ENCODE measurements around a stretch of chr10.

DNA sequence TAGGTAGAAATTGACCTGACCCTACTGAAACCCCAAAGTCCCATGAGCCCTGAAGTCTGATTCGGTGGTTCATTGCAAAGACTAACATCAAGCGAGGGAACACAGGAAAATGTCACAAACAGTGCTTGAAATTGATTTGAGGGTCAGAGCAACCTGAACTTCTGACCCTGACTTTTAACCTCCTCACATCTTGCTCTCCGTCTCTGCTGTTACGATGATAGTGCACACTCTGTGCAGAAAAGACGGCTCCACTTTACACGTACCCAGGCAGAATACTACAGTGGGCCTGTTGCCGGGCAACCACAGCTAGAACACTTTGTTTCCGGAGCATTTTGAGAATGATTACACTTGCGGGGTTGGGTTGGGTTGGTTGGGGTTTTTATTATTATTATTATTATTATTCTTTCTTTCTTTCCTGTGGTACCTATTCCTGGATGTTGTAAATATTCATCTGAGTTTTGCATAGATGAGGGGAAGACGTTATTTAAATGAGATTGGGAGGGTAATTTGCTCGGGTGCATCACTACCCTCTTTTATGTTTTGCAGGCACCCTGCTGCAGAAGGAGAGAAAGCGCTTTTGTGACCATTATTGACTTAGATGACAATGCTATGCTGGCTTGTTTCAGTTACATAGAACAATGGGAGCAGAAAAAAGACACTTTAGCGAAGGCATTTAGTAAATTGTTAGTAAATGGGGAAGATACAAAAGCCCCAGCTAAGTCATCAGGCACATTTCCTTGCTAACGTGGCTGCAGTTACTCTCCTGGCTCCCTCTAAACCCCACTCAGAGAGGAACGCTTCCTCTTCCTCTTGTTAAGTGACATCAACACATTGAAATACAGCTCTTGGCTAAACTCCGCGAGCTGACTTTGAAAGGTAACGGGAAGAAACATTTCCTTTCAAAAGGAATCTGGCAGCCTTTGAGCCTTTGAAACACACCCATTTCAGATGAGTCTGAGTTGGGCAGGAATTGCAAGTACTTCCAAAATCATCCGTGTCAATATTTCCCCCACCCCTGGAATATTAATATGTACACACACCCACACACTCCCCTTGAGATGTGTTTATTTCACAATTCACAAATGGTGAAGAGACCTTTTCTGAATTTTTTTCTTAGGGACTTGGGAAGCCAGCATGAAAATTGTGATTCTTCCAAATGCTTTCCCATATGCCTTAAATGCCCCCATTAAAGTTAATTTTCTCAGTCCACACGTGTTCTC is 438.4 kb upstream of the NRP1 start:
- PRO-cap, result bidirectional peak, plus-strand start at position 505 of the sequence, minus-strand start at position 233 of the sequence; unidirectional peak, minus-strand start at position 786 of the sequence
- RAMPAGE, long total RNA, result no peak

DNA sequence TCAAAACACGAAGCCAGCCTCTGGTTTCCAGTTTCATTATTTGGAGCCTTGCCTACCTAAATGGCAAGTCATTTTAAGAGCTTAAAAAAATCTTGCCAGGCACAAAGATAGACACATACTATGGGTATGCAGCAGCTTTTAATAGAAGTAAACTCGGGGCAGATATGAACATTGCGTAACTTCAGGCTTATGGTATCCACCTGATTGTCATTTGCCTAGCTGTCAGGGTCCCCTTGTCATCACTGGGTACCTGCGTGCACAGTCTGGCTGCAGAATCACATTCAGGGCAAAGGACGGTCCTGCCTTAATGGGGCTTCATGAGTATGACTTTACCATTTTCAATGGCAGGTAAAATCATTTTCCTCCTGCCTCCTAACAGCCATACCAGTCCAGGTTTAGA is 466.1 kb upstream of the NRP1 start:
- PRO-cap, result no peak
- RAMPAGE, long total RNA, result no peak

- PRO-cap, result no peak
- RAMPAGE, long total RNA, result no peak
Measured at GRCh38 chr10:34078529-34079602, 736.2 kb downstream of the PARD3 start.

DNA sequence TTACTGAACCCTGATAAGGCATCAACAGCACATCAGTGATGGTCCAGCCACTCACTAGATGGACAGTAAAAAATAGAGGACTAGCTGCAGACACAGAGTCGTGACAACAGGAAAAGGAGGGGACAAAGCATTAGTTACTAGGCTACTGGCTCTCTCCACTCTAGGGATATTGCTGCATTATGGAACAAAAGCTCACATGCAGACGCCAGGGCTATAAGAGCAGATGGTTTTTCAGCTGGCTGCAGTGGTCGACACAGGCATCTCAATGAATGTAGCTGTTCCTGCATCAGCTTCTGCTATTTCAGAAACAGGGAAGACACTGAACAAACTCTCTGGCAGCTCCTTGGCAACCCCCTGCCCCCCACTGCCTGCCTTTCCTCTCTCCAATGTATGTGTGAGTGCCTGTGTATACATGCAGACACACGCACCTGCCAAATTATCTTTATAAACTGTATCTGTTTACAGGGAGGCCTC is 614.5 kb downstream of the PARD3 start:
- PRO-cap, result no peak
- RAMPAGE, long total RNA, result no peak

- PRO-cap, result no peak
- RAMPAGE, long total RNA, result no peak
Measured at GRCh38 chr10:34233144-34234068, 581.7 kb downstream of the PARD3 start.

- PRO-cap, result no peak
- RAMPAGE, long total RNA, result no peak
Measured at GRCh38 chr10:34538443-34538902, 276.6 kb downstream of the PARD3 start.

- PRO-cap, result no peak
- RAMPAGE, long total RNA, result no peak
Measured at GRCh38 chr10:34643151-34643481, 172.0 kb downstream of the PARD3 start.

DNA sequence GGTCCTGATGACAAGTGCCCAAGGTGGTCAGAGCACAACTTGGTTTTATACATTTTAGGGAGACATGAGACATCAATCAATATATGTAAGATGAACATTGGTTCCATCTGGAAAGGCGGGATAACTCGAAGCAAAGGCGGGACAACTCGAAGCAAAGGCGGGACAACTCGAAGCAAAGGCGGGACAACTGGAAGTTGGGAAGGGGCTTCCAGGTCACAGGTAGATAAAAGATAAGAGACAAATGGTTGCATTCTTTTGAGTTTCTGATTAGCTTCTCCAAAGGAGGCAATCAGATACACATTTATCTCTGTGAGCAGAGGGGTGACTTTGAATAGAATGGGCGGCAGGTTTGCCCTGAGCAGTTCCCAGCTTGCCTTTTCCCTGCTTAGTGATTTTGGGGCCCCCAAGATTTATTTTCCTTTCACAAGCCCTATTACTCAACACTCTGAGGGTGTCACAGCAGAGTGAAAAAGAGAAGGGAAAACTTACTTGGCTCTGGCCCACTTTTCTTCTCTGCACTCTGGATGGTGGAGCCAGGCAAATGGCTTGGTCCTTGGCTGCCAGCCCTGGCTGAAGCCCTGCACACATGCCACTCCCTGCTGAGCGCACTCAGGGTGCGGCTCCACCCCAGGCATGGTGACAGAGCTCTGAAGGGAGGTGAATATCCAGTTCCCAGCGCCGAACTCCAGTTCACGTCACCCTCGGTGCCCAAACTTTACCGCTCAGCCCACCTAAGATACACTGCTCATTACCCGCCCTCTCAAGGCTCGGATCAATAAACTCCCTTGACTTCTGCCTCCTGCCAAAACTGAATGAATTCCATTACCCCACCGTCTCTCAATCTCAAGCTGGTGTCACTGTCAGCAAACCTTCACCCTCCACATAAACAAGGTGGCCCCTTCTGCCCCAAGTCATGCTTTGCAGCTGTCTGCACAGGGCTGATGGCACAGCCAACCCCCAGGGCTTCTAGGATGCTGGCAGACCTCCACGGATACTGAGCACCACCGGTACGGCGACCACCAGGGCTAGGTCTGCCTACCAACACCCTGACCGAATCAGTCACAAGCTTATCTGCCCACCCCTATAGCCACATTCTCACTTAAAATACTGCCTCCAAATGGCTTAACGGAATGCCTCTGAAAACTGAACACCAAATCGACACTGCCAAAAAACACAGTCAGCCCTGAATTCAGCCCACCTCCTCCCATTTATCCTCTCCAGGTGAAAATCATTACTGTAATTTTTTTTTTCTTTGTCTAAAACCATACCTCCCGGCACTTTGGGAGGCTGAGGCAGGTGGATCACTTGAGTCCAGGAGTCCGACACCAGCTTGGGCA is 46.4 kb downstream of the PARD3 start:
- PRO-cap, result no peak
- RAMPAGE, long total RNA, result no peak

DNA sequence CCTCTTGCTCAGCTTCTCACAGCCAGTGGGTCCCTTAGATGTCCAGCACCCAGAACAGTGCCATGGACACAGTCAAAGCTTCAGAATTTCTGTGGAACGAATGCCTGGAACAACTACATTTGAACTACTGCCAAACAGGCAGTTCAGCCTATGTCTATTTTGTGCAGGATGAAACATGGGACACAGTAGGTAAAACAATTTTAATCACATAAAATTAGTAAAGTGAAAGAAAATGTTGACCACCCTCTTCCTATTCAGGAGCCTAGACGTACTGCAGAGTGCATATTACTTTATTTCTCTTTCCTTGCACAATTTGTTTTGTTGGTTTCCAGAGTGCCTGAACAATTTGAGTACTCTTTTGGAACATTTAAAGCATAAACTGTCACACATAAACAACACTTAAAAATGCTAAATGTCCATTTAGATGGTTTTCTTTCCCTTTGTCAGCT is 2.1 kb downstream of the PARD3 start:
- PRO-cap, result no peak
- RAMPAGE, long total RNA, result no peak

DNA sequence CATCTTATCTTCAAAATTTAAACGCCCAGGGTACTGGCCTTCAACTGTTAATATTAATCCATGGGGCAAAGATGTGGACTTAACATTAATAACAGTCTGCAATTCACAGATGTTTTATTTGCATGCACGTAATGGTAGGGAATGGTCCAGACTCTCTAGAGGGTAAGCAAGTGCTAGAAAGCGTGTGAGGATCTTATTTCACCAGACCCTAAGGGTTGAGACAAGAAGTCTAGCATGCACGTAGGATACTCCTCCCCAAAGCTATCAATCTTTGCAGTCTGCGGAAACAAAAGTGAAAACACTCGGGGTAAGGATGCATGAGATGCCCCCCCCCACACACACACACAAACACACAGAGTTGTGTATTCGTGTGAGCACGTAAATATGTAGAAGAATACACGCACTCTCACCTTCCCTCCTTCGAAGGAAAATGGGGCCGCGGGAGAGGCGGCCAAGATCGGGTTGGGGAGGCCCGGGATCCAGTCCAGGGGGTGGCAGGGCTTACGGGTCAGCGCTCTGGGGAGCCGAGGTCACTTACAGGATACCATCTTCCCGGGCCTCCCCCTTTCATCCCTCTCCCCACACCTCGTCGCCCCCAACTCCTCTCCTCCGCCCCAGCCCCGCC is 543 bp downstream of the CUL2 start:
- PRO-cap, result no peak
- RAMPAGE, long total RNA, result no peak

GRCh38 chr10:35407467-35408155 is 71.3 kb downstream of the CCNY start:
- PRO-cap, result no peak
- RAMPAGE, long total RNA, result no peak

DNA sequence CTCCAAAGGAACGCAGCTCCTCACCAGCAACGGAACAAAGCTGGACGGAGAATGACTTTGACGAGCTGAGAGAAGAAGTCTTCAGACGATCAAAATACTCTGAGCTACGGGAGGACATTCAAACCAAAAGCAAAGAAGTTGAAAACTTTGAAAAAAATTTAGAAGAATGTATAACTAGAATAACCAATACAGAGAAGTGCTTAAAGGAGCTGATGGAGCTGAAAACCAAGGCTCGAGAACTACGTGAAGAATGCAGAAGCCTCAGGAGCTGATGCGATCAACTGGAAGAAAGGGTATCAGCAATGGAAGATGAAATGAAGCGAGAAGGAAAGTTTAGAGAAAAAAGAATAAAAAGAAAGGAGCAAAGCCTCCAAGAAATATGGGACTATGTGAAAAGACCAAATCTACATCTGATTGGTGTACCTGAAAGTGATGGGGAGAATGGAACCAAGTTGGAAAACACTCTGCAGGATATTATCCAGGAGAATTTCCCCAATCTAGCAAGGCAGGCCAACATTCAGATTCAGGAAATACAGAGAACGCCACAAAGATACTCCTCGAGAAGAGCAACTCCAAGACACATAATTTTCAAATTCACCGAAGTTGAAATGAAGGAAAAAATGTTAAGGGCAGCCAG is 130.3 kb upstream of the GJD4 start:
- PRO-cap, result no peak
- RAMPAGE, long total RNA, result no peak

DNA sequence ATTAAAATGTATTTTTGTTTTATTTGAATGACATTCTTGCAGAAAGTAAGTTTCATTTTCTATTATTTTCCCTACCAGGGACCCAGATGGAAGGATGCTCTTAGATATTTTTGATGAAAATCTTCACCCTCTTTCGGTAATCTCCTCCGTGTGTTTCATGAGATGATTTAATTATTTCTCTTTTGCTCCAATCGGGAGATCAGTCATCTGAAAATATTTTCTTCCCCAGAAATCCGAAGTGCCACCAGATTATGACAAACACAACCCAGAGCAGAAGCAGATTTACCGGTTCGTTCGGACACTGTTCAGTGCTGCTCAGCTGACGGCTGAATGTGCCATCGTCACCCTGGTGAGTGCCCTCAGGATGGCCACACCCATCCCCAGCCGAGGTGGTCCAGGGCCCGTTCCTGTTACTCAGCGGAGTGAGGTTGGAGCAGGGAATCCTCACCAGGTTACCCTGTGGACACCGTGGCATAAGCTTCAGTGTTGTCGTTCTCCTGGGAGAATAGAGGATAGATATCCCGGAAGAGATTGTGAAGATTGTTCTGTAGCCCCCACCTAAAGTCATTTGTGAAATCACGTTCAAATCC is 75.2 kb upstream of the GJD4 start:
- PRO-cap, result no peak
- RAMPAGE, long total RNA, result no peak

DNA sequence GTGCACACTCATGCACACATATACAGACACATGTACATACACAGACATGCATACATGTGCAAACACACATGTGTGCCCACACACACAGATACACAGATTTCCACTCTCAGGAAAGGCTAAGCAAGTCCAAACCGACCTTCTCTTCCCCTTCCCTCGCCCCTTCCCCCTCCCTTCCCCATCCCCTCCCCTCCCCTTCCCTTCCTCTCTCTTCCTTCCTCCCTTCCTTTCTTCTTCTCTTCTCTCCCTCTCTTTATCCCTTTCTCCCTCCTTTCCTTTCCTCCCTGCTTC is 296.7 kb downstream of the ZNF248 start:
- PRO-cap, result no peak
- RAMPAGE, long total RNA, result no peak

DNA sequence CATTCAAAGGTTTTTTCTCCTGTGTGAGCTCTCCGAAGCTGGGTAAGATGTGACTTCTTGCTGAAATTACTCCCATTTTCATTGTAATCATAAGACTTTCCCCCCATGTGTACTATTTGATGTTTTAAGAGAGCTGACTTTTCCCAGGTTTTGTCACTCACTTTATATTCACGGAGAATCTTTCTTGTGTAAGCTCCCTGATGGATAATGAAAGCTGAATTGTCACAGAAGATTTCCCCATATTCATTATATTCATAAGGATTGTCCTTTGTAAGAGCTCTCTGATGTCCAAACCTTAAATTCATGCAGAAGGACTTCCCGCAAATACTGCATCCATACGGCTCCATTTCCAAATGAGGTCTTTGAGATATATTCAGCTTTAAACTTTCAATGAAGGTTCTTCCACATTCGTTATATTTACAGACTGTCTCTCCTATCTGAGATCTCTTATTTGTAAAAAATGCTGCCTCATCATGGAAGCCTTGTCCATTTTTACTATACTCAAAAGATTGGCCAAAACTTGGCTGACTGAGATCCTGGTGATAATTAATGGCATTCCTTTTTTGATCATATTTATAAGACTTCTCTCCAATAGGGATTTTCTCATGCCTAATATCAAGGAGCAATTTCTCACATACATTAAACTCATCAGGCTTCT is 25.1 kb downstream of the ZNF248 start:
- PRO-cap, result no peak
- RAMPAGE, long total RNA, result no peak

GRCh38 chr10:38107191-38107772 is 13.1 kb downstream of the ZNF37A start:
- PRO-cap, result no peak
- RAMPAGE, long total RNA, result no peak

DNA sequence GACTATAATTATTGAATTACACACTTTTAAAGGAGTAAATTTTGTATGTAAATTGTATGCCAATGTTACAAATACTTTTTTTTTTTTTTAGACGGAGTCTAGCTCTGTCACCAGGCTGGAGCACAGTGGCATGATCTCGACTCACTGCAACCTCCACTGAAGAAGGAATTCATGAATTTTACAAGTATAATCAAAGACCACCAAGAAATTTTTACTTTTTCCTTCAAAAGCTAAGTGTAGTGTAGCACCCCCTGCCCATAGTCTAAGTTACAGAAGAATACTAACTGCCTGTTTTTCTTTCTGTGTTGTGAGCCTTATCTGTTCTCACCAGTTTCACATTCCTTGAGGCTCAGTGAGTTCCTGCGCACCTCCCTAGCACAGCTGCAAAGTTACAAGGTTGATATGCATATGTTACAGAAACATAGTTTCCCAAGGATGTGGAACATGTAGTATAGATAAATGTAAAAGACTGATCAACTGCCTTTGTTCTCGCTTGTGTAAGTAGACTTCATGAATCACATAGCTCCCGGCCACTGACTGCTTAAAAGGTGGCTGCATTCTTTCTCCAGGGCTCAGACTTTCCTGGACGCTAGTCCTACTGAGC is 6.6 kb upstream of the ZNF33B start:
- PRO-cap, result no peak
- RAMPAGE, long total RNA, result no peak

DNA sequence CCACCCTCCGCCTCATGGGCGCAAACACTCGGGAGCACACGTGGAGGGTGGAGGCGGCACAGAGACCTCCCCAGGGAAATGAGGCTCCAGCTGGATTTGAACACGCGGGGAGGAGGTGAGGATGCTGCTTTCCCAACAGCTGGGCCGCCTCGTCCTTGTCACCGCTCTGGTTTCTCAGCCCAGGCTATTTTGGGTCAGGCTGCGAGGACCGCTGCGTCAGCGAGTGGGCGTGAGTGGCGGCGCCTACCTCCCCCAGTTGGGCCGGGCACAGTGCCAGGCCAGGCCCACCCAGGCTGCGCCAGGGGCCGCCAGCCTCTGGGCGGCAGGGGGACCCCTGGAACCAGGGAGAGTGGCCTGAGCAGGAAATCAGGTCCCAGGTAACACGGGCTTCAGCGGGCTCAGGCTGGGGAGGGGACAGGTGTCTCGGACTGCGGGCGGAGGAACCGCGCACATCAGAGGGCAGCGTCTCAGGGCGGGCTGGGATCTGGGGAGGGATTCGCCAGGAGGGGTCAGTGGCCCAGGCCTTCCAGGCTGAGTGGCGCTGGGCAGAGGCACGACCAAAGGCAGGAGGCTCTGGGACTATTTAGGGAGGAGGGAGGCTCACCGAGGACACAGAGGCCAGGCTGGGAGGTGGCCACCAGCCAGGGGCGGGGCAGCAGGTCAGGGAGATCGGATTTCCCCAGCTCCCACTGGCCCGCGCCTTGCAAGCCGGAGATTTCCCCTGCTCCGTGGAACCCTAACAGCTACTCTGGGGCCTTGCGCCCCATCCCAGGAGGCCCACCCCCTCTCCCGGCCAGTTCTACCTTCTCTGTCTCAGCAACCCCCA is 125.2 kb upstream of the RET start:
- PRO-cap, result no peak
- RAMPAGE, long total RNA, result no peak

- PRO-cap, result no peak
- RAMPAGE, long total RNA, result no peak
Measured at GRCh38 chr10:42952287-42952698, 124.6 kb upstream of the RET start.

DNA sequence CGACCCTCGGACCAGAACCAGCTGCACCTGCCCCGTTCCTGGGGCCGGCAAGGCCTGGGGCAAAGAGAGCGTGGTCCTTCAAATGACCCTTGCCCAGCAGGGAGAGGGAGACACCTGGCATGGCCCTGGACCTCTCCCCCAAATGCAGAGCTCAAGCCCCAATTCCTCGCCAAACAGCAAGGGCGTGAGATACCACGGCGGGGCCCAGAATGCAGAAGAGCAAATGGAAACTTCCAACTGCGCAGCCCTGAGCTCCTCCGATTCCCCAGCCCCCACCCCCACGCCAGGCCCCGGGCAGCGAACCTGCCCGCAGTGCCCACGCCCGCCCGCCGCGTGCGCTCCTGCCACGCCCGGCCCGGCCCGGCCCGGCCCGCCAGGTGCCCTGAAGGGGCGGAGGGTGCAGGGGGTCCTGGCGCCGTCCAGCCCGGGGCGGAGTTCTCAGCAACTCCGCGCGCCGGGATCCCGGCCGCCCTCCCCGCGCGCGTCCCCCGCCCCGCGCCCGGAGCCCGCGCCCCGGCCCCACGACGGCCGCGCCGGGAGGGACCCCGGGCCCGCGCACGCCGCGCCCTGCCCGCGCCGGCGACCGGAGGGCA is 574 bp downstream of the RASGEF1A start:
- PRO-cap, result no peak
- RAMPAGE, long total RNA, result no peak

Data from Karpas-422 (cell line).